ENCODE results near the genes ZNRD2, MAP3K11 and RELA.

GRCh38 chr11:65481400-65482110 lies 43.3 kb upstream of the SCYL1 start:
- PRO-cap, 2 experiments = no peak in any of the 2 experiments
- RAMPAGE, long total RNA, 4 experiments = no peak in any of the 4 experiments

- PRO-cap, 2 experiments = no peak in any of the 2 experiments
- RAMPAGE, long total RNA, 4 experiments = no peak in any of the 4 experiments
Observed at GRCh38 chr11:65490294-65490500, 34.7 kb upstream of the SCYL1 start.

DNA sequence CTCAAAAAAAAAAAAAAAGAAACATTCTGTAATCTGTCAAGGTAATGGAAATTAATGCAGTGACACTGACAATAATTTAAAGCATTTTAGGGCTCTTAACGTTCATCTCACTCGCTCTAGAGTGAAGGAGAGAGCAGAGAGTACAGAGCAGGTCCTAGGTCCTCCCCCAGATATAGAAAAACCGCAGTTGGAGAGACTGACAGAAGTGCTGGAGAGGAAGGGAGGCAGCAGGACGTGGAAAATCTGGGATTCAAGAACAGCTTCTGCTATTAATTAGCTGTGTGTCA lies 28.7 kb upstream of the SCYL1 start:
- PRO-cap, 2 experiments = peak in 2 of 2 experiments; most common plus-strand start position 205 of the sequence (in 2); most common minus-strand start position 183 of the sequence (in 1)
- RAMPAGE, long total RNA, 4 experiments = no peak in any of the 4 experiments

DNA sequence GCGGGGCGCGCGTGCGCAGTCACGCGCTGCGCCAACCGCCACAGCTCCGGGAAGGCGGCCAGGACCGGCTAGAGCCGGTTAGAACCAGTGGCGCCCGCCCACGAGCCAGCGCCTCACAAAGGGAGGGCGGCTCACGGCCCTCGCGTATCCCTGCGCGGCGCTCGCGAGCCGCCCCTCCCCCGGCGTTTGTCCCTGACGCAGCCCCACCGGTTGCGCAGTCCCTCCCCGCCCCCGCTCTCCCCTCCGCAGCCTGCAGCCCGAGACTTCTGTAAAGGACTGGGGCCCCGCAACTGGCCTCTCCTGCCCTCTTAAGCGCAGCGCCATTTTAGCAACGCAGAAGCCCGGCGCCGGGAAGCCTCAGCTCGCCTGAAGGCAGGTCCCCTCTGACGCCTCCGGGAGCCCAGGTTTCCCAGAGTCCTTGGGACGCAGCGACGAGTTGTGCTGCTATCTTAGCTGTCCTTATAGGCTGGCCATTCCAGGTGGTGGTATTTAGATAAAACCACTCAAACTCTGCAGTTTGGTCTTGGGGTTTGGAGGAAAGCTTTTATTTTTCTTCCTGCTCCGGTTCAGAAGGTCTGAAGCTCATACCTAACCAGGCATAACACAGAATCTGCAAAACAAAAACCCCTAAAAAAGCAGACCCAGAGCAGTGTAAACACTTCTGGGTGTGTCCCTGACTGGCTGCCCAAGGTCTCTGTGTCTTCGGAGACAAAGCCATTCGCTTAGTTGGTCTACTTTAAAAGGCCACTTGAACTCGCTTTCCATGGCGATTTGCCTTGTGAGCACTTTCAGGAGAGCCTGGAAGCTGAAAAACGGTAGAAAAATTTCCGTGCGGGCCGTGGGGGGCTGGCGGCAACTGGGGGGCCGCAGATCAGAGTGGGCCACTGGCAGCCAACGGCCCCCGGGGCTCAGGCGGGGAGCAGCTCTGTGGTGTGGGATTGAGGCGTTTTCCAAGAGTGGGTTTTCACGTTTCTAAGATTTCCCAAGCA lies 27.1 kb upstream of the SCYL1 start:
- PRO-cap, 2 experiments = peak in 2 of 2 experiments; most common plus-strand start position 336 of the sequence (in 2); most common minus-strand start position 696 of the sequence (in 1)
- RAMPAGE, long total RNA, 4 experiments = no peak in any of the 4 experiments

GRCh38 chr11:65501296-65502479 lies 23.2 kb upstream of the SCYL1 start:
- PRO-cap, 2 experiments = peak in 2 of 2 experiments; most common plus-strand start chr11:65501658 (in 1); most common minus-strand start chr11:65501670 (in 2)
- RAMPAGE, long total RNA, 4 experiments = no peak in any of the 4 experiments

- PRO-cap, 2 experiments = peak in 1 of 2 experiments; most common plus-strand start chr11:65503732 (in 1)
- RAMPAGE, long total RNA, 4 experiments = no peak in any of the 4 experiments
Observed at GRCh38 chr11:65503529-65504105, 21.3 kb upstream of the SCYL1 start.

DNA sequence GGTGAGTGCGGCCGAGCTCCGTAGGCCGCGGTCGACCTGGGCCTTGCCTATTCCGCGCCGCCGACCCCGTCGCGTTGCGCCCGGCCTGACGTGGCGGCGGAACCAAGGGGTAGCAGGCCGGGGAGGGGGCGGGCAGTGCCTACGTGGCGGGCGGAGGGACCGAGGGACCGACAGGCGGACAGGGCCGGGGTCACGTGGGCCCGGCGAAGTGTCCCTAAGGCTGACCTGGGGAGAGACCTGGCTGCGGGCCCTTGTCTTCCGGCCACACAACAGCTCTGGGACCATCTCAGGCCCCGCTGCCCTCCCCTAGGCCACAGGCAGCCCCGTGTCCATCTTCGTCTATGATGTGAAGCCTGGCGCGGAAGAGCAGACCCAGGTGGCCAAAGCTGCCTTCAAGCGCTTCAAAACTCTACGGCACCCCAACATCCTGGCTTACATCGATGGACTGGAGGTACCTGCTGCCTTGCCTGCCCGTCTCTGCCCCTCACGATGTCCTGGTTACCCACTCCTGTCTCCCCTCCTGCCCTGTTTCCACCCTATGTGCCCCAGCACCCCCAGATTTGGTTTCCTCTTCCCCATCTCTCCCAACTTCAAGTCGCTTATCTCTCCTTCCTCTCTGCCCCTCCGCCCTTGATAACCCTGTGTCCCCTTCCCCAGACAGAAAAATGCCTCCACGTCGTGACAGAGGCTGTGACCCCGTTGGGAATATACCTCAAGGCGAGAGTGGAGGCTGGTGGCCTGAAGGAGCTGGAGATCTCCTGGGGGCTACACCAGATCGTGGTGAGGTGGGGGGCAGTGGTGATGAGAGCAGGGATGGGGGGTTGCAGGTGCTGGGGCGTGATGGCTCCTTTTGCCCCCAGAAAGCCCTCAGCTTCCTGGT lies 621 bp downstream of the SCYL1 start:
- PRO-cap, 2 experiments = peak in 1 of 2 experiments; most common minus-strand start position 277 of the sequence (in 1)
- RAMPAGE, long total RNA, 4 experiments = no peak in any of the 4 experiments

DNA sequence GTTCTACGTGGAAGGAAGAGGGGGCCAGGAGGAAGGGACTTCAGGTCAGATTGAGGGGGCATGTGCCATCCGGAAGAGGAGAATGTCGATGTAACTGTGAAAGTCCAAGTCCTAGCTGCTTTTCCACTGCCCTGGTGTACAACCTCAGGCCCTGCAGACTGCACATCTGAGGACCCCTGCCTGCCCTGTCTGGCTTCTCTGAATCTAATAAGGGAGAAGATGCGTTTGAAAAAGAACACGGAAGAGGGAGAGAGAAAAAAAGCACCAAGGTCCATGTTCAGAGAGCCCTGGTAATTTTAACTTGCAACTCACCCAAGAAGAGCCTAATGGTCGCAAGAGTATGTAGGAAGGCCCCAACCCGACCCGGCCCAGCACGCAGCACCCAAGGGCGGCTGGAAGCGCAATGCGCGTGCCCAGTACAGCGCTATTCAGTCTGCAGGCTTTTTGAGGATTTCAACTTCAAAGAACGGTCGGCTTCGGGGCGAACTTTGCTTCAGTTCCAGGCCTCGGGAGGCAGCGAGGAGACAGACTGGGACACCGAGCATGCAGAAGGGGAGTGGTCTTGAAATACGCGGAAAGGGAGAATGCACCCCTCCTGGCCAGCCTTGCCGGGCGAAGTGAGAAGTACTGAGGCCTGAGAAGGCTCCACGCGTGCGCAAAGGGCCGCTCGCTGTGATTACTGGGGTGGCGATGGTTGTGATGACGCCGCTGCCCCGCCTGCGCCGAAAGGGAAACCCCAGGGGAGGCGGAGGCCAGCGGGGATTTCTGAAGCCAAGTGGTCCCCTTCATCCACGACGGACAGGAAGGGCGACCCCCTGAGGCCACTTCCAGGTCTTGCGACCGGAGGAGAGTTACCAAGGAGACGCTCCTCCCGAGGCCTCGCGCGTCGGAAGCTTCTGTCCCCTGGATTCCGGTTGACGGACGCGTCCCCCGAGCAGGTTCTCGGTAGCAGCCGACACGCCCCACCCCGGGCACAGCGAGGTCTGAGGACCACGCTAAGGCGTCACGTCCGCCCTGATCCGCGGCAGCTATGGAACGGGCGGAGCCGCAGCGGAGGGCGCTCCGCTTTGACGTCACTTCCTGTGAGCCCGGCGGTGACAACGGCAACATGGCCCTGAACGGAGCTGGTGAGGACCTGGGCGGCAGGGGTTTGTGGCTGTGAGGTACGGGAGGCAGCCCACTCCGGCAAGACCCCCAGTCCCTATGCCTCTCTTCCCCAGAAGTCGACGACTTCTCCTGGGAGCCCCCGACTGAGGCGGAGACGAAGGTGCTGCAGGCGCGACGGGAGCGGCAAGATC lies at the start of gene ZNRD2:
Gene ZNRD2, plus strand, starts transcription at position 1,094 of the 1,298 bp plus-strand sequence.
- PRO-cap, 2 experiments = peak in 2 of 2 experiments; most common plus-strand start position 1,076 of the sequence (in 2); most common minus-strand start position 619 of the sequence (in 1)
- RAMPAGE, long total RNA, 4 experiments = start-site peak on the plus strand in 3 of 4 experiments, centred at positions 1,089 to 1,096 of the sequence, 28 to 263 reads per replicate; start-site peak on the minus strand in 3 of 4 experiments, centred at positions 938 to 970 of the sequence, 21 to 45 reads per replicate

- PRO-cap, 2 experiments = no peak in any of the 2 experiments
- RAMPAGE, long total RNA, 4 experiments = no peak in any of the 4 experiments
Observed at GRCh38 chr11:65583457-65583794, 7.6 kb downstream of the EHBP1L1 start.

DNA sequence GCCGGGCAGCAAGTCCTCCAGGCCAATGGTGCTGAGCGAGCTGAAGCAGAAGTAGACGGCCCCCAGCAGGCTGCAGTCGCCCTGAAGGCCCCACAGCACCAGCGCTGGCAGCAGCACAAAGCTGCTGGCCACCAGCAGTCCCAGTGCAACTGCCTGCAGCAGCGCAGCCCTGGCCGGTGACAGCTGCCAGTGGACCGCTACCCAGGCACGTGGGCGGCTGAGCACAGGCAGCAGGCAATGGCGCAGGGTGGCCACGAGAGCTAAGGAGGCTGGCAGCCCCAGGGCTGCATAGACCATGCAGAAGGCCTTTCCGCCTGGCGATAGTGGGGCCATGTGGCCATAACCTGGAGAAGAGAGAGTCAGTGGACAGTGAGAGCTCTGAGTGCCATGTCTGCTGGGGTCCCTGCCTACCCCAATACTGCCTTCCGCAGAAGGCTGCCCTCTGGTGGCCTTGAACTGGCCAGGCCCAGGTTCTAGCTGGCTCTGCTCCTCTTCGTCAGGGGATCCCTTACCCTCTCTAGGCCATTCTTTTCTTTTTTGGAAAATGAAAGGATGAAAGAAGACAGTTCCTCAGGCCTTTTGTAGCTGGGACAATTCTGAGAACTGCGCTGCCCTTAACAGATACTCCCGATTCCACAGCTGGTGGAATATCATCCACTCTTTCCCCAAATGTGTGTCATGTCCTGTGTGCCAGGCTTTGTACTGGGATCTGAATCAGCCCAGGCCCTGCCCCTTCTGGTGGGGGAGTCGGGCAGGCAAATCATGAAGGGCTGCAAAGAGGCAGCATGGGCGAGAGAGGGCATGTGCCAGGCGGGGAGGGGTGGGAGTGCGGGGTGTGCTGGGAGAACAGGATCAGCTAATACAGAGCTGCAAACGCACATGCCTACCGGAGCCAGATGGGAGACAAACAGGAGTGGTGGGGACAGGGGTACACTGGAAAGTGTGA lies 1.8 kb downstream of the KCNK7 start:
- PRO-cap, 2 experiments = no peak in any of the 2 experiments
- RAMPAGE, long total RNA, 4 experiments = no peak in any of the 4 experiments

GRCh38 chr11:65606455-65607645 lies 7.2 kb downstream of the MAP3K11 start:
- PRO-cap, 2 experiments = peak in 1 of 2 experiments; most common plus-strand start chr11:65607297 (in 1); most common minus-strand start chr11:65606965 (in 1)
- RAMPAGE, long total RNA, 4 experiments = no peak in any of the 4 experiments

GRCh38 chr11:65610977-65611986 lies 2.7 kb downstream of the MAP3K11 start:
- PRO-cap, 2 experiments = peak in 2 of 2 experiments; most common plus-strand start chr11:65611856 (in 1); most common minus-strand start chr11:65611522 (in 1)
- RAMPAGE, long total RNA, 4 experiments = no peak in any of the 4 experiments

- PRO-cap, 2 experiments = peak in 2 of 2 experiments; most common plus-strand start chr11:65614406 (in 2); most common minus-strand start chr11:65614218 (in 1)
- RAMPAGE, long total RNA, 4 experiments = start-site peak on the minus strand in 3 of 4 experiments, at chr11:65613999-65614377 at its widest, 14 to 270 reads per replicate
Observed at GRCh38 chr11:65613630-65614546, at the start of gene MAP3K11. Gene MAP3K11, minus strand, starts transcription at chr11:65614221.

DNA sequence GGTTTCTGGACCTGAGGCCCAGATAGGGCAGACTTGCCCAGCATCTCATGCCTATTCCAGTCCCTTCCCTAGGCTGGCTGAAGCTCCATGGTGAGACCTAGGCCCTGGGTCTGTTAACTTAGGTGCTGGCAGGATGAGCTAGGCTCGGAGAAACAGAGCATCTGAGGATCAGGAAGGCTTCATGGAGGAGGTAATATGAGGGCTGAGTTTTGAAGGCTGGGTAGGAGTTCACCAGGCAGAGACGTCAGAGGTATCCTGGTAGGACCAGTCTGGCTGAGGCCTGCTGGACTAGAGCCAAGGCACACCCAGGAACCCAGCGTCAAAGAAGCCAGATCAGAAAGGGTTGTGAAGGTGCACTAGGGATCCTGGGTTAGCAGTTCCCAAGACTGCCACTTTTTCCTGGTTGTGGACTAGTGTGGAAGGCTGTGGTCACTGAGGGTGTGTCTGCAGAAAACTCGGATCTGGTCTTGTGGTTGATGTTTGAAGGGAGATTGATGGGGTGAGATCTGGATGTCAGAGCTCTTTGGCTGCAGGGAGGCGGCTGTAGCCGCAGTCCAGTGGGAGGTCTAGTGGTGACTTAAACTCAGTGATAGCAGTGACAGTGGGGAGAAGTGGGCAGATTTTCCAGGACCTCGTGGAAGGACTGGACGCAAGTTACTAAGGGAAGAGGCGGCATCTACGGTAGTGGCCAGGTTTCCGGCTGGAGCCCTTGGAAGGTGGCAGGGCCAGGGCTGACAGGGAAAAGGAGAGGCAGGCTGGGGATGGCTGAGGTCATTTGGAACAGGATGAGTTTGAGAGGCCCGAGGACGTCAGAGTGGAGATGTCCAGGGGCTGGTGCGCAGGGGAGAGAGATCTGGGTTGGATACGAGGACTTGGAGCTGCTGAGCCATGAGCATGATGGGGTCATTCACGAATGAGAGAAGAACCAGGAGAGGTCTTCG lies 11.0 kb downstream of the RELA start:
- PRO-cap, 2 experiments = peak in 1 of 2 experiments; most common plus-strand start position 336 of the sequence (in 1)
- RAMPAGE, long total RNA, 4 experiments = no peak in any of the 4 experiments

- PRO-cap, 2 experiments = no peak in any of the 2 experiments
- RAMPAGE, long total RNA, 4 experiments = no peak in any of the 4 experiments
Observed at GRCh38 chr11:65662175-65662672, 492 bp downstream of the RELA start.

GRCh38 chr11:65662673-65663632 lies at the start of gene RELA:
Gene RELA, minus strand, starts transcription at chr11:65662916.
- PRO-cap, 2 experiments = peak in 2 of 2 experiments; most common plus-strand start chr11:65663320 (in 2); most common minus-strand start chr11:65662944 (in 2)
- RAMPAGE, long total RNA, 4 experiments = start-site peak on the plus strand in 4 of 4 experiments, at chr11:65662981-65663320 at its widest, 17 to 28 reads per replicate; start-site peak on the minus strand in 4 of 4 experiments, at chr11:65662897-65662959 at its widest, 108 to 1,371 reads per replicate

DNA sequence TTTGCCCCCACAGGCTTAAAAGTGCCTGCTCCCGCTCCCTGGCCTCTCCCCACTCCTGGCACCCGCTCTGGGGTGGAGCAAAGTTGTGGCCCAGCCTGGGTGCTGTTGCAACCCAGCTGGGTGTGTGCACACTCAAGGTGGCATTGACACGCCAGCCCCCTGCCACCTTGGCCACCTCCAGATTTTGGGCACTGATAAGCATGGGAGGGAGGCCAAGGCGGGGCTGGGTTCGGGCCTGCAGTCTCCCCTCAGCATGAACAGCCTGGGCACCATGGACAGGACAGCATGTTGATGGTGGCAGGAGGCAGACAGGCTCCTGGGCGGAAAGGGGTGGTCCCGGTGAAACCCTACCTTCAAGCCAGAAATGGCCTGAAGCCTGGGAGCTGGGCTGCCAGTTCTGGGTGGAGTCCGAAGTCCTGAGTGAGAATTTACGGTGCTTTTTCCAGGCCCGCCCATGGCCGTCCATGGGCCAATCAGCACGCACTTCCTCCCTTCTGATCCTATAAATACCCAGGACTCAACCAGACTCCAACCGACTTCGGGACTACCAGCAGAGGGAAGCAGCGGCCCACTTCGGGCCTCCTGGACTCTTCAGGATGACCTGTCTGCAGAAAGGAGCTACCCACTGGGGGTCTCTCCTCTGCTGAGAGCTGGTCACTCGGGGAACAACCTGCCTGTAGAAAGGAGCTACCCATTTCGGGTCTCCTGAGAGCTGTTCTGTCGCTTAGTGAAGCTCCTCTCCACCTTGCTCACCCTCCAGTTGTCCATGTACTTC lies 23.7 kb upstream of the RNASEH2C start:
- PRO-cap, 2 experiments = no peak in any of the 2 experiments
- RAMPAGE, long total RNA, 4 experiments = no peak in any of the 4 experiments

DNA sequence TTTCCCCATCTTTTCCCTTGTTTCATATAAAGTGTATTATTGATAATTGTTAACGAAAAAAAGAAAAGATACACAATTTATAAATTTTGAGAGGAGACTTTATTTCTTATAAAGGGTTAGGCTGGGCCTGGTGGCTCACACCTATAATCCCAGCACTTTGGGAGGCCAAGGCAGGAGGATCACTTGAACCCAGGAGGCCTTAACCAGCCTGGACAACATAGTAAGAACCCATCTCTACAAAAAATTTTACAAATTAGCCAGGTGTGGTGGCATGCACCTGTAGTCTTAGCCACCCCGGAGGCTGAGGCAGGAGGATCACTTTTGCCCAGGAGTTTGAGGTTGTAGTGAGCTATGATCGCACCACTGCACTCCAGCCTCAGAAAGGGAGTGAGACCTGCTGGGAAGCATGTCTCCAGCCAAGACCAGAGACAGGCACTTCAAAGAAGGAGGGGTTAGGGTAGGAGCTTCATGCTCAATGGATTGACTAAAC lies 8.1 kb downstream of the AP5B1 start:
- PRO-cap, 2 experiments = no peak in any of the 2 experiments
- RAMPAGE, long total RNA, 4 experiments = no peak in any of the 4 experiments

DNA sequence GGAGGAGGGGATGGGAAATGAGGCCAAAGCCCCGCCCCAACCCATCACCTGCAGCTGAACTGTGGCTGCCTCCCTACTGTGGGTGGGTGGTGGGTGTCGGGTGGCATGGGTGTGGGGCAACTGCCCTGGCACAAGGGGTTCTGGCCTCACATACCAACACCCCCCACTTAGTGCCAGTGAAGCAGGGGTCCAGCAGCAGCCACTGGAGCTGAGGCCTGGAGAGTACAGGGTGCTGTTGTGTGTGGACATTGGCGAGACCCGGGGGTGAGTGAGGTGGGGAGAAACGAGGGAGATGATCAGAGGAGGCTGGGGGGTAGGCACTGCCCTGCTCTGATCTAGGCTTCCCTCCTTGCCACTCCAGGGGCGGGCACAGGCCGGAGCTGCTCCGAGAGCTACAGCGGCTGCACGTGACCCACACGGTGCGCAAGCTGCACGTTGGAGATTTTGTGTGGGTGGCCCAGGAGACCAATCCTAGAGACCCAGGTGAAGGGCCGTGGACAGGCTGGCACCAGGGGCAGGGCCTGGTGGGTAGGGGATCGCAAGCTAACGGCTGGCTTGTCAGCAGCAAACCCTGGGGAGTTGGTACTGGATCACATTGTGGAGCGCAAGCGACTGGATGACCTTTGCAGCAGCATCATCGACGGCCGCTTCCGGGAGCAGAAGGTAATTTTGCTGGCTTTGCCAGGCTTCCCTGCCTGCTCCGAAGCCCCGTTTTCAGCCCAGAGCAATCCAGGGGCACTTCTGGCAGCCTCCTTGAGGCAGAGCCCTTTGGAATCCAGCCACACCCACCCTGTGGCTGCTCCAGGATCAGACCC lies 3.2 kb downstream of the MUS81 start:
- PRO-cap, 2 experiments = no peak in any of the 2 experiments
- RAMPAGE, long total RNA, 4 experiments = no peak in any of the 4 experiments

DNA sequence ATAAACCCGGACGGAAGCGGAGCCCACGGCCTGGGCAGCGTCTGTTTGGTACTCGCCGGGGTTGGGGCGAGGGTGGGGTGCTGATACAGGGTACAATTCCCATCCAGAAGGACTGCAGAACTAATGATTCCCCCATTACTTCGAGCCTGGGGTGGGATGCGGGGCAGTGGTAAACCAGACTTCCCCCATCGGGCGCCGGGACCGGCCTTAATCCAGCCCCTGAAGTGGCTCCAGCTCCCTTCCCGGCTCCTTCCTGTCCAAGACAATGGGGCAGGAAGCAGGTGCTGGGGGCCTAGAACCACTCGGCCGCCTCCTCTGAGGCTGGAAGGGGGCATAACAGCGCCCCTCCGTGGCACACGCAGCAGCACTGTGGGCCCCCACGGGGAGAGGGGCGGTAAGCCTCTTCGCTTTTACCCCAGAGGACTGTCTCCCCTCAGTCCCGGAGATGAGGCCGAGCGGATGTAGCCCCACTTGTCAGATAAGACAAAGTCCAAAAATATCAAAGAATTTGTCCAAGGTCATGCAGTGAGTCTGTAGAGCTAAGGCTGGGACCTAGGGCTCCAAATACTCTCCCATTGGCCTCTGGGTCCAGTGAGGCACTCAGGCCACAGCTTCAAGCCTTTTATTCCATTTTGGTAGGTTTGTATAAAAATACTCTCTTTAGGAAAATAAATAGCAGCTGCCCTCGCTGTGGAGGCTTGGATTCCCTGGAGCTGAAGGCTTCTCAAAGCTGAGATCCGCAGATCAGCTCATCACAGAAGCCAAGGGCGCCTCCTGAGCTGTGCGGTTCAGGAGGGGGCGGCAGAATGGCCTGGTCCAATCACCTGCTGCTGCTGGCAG lies 1.4 kb downstream of the CCDC85B start:
- PRO-cap, 2 experiments = peak in 2 of 2 experiments; most common plus-strand start position 305 of the sequence (in 1); most common minus-strand start position 209 of the sequence (in 1)
- RAMPAGE, long total RNA, 4 experiments = no peak in any of the 4 experiments